Metastatic Breast Carcinoma in the Brain (tissue), 10 donors: ENCODE measurements around the gene SERPINB6.

GRCh38 chr6:2968460-2969633 is 2.5 kb downstream of the SERPINB6 start:
- PRO-cap, 10 experiments: no peak in any of the 10 experiments

DNA sequence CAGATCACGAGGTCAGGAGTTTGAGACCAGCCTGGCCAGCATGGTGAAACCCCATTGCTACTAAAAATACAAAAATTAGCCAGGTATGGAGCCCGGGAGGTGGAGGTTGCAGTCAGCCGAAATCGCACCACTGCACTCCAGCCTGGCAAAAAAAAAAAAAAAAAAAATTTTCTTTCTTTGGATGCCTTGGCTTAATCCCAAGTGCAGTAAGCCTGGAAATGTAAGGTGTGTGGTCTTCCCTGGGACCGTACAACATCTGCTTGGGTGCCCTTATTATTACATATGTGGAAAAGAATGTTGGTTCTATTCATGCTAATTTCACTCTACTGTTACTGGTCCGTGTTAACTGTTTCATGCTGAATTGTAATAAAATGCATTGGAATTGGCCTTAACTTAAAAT is 1.5 kb downstream of the SERPINB6 start:
- PRO-cap, 10 experiments: no peak in any of the 10 experiments

GRCh38 chr6:2971429-2972029 is at the start of gene SERPINB6:
TSS of gene SERPINB6 (minus strand) at chr6:2971567.
- PRO-cap, 10 experiments: peak in 10 of 10 experiments; most common plus-strand start chr6:2971536 (in 3); most common minus-strand start chr6:2971533 (in 7)

GRCh38 chr6:2990253-2990984 is 9.3 kb upstream of the NQO2 start:
- PRO-cap, 10 experiments: peak in 4 of 10 experiments; most common minus-strand start chr6:2990723 (in 4)

DNA sequence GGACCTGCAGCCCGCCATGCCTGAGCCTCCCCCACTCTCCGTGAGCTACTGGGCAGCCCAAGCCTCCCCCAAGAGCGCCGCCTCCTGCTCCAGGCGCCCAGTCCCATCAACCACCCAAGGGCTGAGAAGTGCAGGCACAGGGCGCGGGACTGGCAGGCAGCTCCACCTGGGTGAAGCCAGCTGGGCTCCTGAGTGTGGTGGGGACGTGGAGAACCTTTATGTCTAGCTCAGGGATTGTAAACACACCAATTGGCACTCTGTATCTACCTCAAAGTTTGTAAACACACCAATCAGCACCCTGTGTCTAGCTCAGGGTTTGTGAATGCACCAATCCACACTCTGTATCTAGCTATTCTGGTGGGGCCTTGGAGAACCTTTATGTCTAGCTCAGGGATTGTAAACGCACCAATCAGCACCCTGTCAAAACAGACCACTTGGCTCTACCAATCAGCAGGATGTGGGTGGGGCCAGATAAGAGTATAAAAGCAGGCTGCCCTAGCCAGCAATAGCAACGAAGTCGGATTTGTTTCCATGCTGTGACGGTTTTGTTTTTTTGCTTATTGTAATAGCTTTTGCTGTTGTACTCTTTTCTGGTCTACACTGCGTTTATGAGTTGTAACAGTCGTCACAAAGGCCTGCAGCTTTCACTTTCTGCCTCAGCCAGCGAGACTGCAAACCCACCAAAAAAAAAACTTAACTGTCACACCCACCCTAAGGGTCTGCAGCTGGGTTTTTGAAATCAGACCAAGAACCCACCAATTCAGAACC is 28.4 kb downstream of the NQO2 start:
- PRO-cap, 10 experiments: no peak in any of the 10 experiments

- PRO-cap, 10 experiments: no peak in any of the 10 experiments
Measured at GRCh38 chr6:3081341-3081698, 13.0 kb downstream of the RIPK1 start.

- PRO-cap, 10 experiments: no peak in any of the 10 experiments
Measured at GRCh38 chr6:3088923-3089898, 20.9 kb downstream of the RIPK1 start.

DNA sequence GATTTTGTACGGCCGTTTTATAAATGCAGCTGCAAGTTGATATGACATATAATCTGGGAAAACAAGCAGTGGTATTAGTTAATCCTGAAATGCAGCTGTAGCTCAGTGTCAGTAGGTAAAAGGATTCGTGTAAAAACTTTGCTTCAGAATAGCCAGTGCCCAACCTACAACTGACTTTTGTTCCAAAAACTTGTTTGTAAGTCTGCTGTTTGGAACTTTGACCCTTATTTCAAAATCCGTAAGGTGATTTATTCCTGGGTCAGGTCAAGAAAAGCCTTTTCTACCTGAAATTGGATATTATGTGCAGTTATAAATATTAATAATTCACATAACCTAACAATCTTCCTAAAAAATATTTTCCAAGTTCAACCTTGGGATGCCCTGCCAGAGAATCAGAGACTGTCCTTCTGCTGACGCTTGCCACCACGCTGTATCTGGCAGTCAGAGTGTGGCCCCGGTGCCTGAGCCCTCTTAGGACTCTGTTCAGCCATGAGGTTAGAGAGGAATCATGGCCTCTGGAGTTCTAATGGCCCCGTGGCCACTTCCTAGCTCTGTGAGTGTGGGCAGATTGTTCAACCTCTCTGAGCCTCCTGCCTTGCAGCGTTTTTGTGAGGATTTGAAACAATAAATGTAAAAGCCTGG is 2.1 kb downstream of the BPHL start:
- PRO-cap, 10 experiments: no peak in any of the 10 experiments

DNA sequence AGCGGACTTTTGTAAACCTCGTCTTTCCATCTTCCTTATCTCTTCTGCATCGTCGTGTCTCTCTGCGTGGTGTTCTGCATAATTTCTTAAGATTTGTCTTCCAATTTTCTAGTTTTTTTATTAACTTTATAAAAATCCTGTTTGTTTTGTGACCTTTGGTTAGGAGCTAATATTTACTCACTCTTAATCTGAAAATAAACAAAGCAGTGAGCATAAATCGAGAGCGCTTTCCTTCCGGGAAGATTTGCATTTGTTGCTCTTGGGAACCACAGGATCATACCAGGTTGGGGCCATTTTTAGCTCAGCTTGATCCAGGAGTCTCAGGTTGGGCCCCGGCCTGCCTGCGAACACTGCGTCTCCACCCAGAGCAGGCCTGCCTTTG is 17.1 kb downstream of the BPHL start:
- PRO-cap, 10 experiments: no peak in any of the 10 experiments

- PRO-cap, 10 experiments: peak in 9 of 10 experiments; most common plus-strand start chr6:3160467 (in 2); most common minus-strand start chr6:3160229 (in 9)
Measured at GRCh38 chr6:3159954-3160890, 2.9 kb upstream of the TUBB2A start.

DNA sequence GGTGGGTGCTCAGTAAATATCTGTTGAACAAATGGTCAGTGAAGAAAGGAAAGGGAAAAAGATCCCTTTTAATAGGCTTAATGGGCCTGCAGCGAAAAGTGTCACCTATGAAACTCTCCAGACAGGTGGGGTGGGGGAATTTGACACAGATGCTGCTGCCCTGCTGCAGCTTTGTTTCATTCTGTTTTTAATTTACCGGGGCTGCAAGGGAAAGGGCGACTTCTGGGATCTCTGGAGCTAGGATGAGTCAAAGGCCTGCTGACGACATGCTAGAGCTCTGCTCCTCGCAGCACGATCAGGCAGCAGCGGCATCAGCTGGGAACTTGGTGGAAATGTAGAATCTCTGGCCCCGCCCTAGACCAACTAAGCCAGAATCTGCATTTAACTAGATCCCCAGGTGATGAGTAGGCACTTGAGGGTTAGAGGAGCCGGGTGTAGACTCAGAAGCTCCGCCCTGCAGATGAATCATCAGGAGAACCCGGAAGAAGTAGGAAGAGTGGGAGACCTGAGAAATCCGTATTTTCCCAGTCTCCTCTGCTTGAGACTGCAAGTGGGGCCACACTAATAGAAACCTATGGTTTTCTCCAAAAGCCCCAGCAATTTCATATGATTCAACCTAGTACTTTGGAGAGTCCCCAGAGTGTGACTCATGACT is 18.3 kb downstream of the TUBB2B start:
- PRO-cap, 10 experiments: peak in 4 of 10 experiments; most common plus-strand start position 407 of the sequence (in 2); most common minus-strand start position 297 of the sequence (in 1)

- PRO-cap, 10 experiments: no peak in any of the 10 experiments
Measured at GRCh38 chr6:3282164-3282389, 23.3 kb downstream of the PSMG4 start.

DNA sequence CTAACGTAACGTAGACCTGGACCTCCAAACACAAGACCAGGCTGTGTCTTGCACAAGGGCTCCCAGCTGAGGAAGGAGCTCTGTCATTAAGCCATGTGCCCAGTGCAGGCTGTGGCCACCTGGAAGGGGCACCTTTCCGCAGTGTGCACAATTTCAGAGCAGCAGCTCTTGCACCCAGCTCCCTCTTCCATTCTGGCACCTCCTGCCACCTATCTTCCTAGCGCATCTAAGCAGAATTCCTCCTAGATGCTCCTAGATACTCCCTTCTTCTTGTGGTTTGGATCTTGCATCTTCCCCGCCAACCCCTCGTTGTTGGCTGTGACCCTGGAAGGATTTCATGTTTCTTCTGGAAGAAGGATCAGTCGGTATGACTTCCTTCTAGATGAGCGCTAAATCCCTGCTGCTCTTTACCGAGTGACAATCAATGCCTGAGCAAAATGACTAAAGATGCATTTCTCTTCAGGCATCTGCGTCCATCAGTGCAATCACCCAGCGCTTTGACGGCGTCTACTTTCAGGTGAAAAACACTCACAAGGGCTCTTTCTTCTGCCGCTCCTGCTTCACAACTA is 58.6 kb downstream of the PSMG4 start:
- PRO-cap, 10 experiments: no peak in any of the 10 experiments

GRCh38 chr6:3328580-3329269 is 70.0 kb downstream of the PSMG4 start:
- PRO-cap, 10 experiments: no peak in any of the 10 experiments

- PRO-cap, 10 experiments: no peak in any of the 10 experiments
Measured at GRCh38 chr6:3331551-3331846, 72.8 kb downstream of the PSMG4 start.

DNA sequence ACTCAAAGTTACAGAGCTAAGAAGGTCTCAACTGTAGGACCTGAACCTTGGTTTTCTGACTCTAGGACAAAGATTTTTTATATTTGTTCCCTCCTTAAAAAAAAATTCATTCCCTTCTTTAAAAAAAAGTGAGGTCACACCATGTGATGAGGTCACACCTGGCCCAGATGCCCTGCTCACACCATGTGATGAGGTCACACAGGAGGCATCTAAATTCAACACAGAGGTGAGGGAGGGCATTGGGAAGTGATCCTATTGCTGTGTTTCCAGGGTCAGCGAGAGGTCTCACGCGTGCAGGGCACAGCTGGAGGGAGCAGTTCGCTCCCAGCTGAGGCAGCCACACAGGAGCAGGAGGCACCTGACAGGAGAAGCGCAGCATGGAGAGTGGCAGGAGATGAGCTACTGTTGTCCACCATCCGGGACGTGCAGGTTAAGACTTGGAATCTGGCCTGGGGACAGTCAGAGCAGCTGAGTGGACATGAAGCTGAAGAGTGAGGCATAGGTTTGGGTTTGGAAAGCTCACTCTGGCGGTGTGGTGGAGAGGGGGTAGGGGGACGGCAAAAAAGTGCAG is 92.4 kb downstream of the SLC22A23 start:
- PRO-cap, 10 experiments: no peak in any of the 10 experiments

DNA sequence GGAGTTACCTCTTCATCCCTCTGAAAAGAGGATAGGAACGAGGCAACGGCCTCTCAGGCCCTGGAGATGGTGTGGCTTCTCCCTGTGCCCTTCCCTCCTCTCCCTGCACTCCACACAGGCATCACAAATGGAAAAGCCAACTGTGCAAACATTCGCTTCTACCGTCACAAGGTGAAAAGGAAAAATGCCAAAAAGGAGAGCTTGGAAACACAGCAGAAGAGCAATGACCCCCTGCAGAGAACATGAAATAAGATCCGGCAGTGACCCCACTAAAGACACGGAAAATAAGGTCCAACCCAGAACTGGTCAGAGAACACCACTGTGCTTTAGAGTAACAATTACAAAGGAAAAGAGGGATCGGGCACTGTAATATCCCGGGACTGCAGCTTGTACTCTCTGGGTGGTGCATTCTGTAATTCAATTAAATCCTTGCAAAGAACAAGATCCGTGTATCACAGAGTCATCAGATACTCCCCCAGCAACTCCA is 63.0 kb downstream of the SLC22A23 start:
- PRO-cap, 10 experiments: no peak in any of the 10 experiments

GRCh38 chr6:3395855-3396283 is 61.0 kb downstream of the SLC22A23 start:
- PRO-cap, 10 experiments: no peak in any of the 10 experiments

GRCh38 chr6:3414798-3415004 is 42.1 kb downstream of the SLC22A23 start:
- PRO-cap, 10 experiments: peak in 3 of 10 experiments; most common plus-strand start chr6:3414925 (in 1); most common minus-strand start chr6:3414874 (in 2)

- PRO-cap, 10 experiments: no peak in any of the 10 experiments
Measured at GRCh38 chr6:3506872-3507160, 50.0 kb upstream of the SLC22A23 start.